IMR-90 (cell line): ENCODE results near the gene XCL1.

GRCh38 chr1:167447439-167448547 is 70.5 kb downstream of the CD247 start:
- RRBS: no CpG with 5 or more reads among the region's 13 CpGs
CAGE:
- cytosol, long polyA plus RNA: no peak
- long polyA plus RNA: no peak
- nucleus, long polyA plus RNA: no peak

GRCh38 chr1:167477499-167477901 is 40.8 kb downstream of the CD247 start:
- RRBS: no CpG with 5 or more reads among the region's 4 CpGs
CAGE:
- cytosol, long polyA plus RNA: no peak
- long polyA plus RNA: no peak
- nucleus, long polyA plus RNA: no peak

DNA sequence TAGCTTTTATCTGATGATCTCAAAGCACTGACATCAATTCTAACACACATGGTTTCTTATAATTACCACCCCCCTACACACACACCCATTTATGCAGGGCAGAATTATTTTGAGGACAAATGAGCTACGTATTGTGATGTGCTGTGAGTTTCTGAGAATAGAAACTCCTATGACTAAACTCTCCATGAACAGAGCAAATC is 17.9 kb downstream of the CD247 start:
- RRBS: no CpG with 5 or more reads among the region's 1 CpG
CAGE:
- cytosol, long polyA plus RNA: no peak
- long polyA plus RNA: no peak
- nucleus, long polyA plus RNA: no peak

DNA sequence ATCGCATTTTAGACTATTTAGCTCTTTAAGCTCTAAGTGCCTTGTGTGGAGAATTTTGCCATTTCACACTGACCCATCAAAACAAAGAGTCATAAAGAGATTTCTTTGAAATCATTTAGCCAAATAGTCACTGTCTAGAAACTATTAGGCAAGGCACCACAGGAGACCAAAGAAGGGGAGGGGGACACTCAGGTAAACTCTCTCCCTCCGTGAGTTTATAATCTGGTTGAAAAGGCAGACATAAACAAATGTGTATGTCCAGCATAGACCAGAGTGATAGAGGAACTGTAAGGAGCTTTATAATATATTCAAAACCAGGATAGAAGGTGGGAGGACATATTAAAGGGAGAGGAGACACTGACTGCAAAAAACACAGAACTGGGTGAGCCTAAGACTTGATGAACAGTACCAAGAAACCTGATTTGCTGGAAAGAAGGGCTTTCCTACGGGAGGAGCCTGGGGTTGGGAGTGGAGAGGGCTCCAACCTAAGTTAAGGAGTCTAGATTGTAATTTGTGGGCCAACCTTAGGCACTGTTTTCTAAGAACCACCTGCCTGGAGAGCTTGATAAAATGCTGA is 4.7 kb downstream of the CREG1 start:
- RRBS: no CpG with 5 or more reads among the region's 3 CpGs
CAGE:
- cytosol, long polyA plus RNA: no peak
- long polyA plus RNA: no peak
- nucleus, long polyA plus RNA: no peak

DNA sequence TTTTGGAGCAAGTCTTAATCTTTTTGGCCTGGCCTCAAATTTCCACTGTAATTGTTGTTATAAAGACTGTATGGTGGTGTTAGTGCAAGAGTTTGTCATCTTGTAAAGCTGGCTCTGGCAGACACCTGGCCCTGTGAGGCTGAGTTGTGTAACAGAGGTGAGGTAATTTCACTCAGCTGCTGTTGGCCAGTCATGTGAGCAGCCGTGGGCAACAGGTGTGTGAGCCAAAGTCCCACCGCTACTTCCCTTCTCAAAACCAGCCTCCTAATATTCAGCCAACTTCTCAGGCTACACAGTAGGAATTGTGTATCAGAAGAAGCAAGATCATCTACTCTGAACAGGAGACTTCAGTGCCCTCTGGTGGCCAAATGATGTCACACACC is 2.4 kb upstream of the CREG1 start:
- RRBS: no CpG with 5 or more reads among the region's 2 CpGs
CAGE:
- cytosol, long polyA plus RNA: no peak
- long polyA plus RNA: no peak
- nucleus, long polyA plus RNA: no peak

DNA sequence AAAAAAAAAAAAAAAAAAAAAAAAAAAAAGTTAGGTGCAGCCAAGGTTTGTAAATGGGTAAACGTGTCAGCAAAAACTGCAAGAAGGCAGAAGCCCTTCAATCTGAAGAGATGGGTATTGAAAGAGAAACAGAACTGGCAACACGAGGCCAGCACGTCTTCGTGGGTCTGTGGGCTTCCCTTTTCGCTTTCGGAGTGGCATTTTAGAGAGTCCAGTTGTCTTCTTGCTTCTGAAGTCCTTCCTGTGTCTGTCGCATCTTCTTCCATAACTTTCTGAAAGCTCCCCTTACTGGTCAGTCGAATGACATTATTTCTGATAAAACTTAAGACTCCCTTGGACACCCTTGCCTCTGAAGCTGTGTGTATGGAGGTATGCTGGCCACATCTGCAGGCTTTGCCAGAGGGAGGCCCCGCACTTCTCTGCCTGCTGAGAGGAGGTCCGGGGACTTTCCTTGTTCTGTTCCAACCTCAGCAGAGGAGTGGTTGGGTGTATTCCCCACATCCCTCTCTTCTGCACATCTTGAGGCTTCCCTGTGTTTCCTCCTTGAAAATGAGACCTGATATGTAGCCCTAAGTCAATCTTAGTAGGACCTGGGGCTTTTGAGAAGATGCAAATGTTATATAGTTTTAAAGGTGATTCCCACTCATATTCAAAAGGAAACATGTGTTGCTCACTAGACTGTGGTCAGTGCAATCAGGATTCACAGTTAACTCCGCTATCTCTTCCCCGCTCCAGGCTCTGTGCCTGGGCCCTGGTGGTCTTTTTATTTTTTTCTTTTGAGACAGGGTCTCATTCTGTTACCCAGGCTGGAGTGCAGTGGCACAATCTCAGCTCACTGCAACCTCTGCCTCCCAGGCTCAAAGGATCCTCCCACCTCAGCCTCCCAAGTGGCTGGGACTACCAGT is 945 bp downstream of the RCSD1 start:
- RRBS: no CpG with 5 or more reads among the region's 12 CpGs
CAGE:
- cytosol, long polyA plus RNA: no peak
- long polyA plus RNA: no peak
- nucleus, long polyA plus RNA: no peak

- RRBS: no CpG with 5 or more reads among the region's 6 CpGs
CAGE:
- cytosol, long polyA plus RNA: no peak
- long polyA plus RNA: no peak
- nucleus, long polyA plus RNA: no peak
Measured at GRCh38 chr1:167654913-167655345, 24.9 kb downstream of the RCSD1 start.

GRCh38 chr1:167662858-167663346 is 32.9 kb downstream of the RCSD1 start:
- RRBS: no CpG with 5 or more reads among the region's 7 CpGs
CAGE:
- cytosol, long polyA plus RNA: no peak
- long polyA plus RNA: no peak
- nucleus, long polyA plus RNA: no peak

DNA sequence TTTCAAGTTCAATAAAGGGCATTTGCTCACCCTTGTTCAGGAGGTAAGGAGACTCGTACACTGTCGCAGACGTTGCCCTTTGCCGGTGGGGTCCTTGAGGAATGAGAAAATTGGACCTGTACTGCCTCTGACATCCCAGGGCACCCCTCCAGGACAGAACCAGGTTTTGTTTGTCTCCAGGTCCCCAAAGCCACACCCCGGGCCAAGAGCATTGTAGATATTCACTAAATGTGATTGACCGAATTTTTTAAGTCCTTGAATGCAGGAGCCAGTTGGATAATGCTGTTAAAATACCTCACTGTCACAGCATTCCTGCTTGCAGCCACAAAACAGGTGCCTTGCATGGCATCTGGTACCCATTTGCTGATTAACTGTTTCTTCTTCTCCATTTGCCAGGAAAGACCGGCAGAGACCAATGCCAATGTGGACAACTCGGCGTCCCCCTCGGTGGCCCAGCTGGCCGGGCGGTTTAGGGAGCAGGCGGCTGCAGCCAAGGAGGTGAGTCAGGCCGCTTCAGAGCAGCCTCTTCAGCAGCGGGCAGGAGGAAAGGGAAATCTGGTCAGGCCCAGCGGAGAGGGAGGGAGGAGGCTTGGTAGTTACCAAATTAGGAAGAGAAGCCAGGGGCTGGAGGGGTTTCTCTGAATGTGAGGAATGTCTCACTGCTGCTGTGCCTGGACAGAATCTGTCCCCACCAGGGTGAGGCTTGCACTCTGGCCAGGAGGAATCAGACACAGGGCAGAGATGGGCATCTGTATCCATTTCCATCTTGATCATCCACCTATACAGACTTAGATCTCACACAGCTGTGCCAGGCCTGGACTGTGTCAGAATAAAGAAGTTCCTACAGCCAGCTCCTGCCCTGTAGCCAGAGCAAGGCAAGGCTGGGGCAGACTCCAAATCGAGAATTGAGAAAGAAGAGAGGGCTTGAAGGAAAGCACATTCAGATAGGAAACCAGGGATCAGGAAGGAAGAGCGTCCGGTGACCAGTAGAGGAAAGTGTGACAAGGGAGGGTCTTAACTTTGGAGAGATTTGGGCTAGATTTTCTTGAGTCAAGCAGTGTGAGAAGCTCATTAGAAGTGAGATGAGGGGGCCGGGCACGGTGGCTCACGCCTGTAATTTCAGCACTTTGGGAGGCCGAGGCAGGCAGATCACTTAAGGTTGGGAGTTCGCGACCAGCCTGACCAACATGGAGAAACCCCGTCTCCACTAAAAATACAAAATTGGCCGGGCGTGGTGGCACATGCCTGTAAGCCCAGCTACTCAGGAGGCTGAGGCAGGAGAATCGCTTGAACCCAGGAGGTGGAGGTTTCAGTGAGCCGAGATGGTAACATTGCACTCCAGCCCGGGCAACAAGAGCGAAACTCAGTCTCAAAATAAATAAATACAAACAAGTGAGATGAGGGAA is 37.8 kb upstream of the MPZL1 start:
- RRBS: 26% methylated on average over 6 of the region's 32 CpGs
CAGE:
- cytosol, long polyA plus RNA: no peak
- long polyA plus RNA: no peak
- nucleus, long polyA plus RNA: no peak

GRCh38 chr1:167713411-167714135 is 8.2 kb upstream of the MPZL1 start:
- RRBS: 6% methylated on average over 12 of the region's 29 CpGs
CAGE:
- cytosol, long polyA plus RNA: no peak
- long polyA plus RNA: no peak
- nucleus, long polyA plus RNA: no peak

DNA sequence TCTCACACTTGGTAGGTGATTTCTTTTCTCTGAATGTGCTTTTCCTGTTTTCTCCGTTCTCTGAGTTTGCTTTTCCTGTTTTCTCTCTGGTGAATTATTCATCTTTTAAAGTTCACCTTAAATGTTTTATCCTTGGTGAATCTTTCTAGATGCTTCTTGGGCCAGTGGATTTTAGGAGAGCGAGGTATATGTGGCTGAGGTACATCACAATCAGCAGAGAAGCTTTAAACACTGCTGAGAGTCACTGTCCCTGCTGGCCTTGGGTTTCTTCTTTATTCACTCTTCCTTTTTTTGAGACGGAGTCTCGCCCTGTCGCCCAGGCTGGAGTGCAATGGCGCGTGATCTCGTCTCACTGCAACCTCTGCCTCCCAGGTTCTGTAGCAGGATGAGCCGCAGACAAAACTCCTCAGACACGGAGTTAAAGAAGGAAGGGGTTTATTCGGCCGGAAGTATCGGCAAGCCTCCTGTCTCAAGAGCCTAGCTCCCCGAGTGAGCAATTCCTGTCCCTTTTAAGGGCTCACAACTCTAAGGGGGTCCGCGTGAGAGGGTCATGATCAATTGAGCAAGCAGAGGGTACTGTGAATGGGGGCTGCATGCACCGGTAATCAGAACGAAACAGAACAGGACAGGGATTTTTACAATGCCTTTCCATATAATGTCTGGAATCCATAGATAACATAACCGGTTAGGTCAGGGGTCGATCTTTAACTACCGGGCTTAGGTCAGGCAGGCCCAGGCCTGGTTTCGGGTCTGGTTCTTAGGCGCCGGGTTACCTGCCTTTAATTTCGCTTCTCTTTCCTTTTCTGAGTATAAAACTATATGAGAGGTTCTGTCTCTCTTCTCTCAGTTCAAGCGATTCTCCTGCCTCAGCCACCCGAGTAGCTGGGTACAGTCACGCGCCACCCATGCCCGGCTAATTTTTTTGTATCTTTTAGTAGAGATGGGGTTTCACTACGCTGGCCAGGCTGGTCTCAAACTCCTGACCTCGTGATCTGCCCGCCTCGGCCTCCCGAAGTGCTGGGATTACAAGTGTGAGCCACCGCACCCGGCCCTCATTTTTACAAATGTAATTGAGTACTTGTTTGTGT is 1.9 kb upstream of the MPZL1 start:
- RRBS: 73% methylated on average over 2 of the region's 37 CpGs
CAGE:
- cytosol, long polyA plus RNA: no peak
- long polyA plus RNA: no peak
- nucleus, long polyA plus RNA: no peak

- RRBS: no CpG with 5 or more reads among the region's 4 CpGs
CAGE:
- cytosol, long polyA plus RNA: no peak
- long polyA plus RNA: no peak
- nucleus, long polyA plus RNA: no peak
Measured at GRCh38 chr1:167769530-167770079, 47.8 kb downstream of the MPZL1 start.

DNA sequence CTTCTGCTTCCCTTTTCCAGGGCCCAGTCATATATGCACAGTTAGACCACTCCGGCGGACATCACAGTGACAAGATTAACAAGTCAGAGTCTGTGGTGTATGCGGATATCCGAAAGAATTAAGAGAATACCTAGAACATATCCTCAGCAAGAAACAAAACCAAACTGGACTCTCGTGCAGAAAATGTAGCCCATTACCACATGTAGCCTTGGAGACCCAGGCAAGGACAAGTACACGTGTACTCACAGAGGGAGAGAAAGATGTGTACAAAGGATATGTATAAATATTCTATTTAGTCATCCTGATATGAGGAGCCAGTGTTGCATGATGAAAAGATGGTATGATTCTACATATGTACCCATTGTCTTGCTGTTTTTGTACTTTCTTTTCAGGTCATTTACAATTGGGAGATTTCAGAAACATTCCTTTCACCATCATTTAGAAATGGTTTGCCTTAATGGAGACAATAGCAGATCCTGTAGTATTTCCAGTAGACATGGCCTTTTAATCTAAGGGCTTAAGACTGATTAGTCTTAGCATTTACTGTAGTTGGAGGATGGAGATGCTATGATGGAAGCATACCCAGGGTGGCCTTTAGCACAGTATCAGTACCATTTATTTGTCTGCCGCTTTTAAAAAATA is 66.1 kb downstream of the MPZL1 start:
- RRBS: no CpG with 5 or more reads among the region's 7 CpGs
CAGE:
- cytosol, long polyA plus RNA: no peak
- long polyA plus RNA: no peak
- nucleus, long polyA plus RNA: no peak

DNA sequence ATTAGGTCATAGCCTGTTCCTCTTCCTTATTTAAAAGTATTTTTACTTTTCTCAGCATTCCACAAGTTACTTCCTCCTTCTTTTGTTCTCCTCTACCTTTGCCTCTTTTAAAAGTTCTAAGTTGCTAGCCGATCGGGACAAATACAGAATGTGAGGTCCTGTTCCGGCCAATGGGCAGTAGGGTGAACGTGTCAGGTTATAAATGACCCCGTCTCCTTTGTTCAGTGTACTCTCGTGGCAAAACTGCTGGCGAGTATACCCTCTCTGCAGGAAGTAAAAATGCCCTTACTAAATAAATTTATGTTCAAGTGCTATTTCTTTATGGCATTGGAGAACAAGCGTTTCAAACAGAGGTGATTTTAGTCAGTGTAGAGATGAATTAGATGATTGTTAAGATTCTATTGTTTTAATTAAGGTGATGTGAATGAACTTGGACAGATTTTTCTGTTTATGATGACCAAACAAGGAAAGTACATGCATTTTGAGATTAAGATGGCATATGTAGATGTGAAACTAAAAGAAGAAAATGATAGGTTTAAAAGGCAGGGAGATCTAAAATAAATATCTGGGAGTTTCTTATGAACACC is 2.4 kb downstream of the ADCY10 start:
- RRBS: no CpG with 5 or more reads among the region's 8 CpGs
CAGE:
- cytosol, long polyA plus RNA: no peak
- long polyA plus RNA: no peak
- nucleus, long polyA plus RNA: no peak

DNA sequence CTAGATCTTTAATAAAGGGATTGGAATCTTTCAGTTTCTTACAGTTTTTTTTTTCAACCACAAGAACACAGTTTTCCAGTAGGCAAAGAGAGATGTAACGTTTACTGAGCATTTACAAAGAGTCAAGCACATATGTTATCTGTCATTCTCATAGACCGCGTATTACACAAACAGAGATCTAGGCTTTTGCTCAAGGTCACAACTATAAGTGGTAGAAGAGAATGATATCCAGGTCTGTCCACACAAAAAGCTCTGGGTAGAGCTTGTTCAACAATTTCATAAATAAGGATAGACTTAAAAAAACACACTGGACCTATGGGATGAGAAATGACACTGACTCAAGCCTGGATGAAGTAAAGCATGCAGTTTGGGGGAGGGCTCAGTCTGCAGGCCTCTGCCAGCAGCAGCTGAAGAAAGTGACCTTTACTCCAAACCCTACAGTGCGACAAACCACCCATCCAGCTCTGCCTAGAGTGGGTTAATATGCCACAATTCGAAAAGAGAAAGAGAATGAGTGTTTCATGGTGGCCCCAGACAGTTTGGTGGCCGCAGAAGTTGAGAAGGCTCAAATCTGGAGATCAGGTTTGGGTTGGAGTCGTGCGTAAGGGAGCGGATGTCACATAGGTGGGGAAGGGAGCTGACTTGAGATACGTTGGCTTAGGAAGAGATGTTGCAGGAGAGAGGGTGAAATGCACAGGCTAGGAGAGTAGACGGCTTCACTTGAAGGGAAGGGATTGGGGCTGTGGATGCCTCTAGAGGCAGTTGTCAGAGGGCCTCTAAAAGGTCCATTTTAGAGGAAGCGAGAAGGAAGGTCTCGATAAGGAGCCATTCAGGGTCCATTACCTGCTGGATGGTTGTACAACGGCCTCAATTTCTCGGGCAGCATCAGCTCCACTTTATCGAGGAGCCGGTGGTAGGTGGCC is 1.3 kb upstream of the DCAF6 start:
- RRBS: no CpG with 5 or more reads among the region's 17 CpGs
CAGE:
- cytosol, long polyA plus RNA: no peak
- long polyA plus RNA: no peak
- nucleus, long polyA plus RNA: no peak

- RRBS: no CpG with 5 or more reads among the region's 5 CpGs
CAGE:
- cytosol, long polyA plus RNA: no peak
- long polyA plus RNA: no peak
- nucleus, long polyA plus RNA: no peak
Measured at GRCh38 chr1:168362801-168363187, 82.1 kb downstream of the TBX19 start.

GRCh38 chr1:168576428-168576863 is at the start of gene XCL1:
TSS of gene XCL1 (plus strand) at chr1:168576605.
- RRBS: no CpG with 5 or more reads among the region's 2 CpGs
CAGE:
- cytosol, long polyA plus RNA: no peak
- long polyA plus RNA: no peak
- nucleus, long polyA plus RNA: no peak

GRCh38 chr1:168608871-168609936 is 32.8 kb downstream of the XCL1 start:
- RRBS: no CpG with 5 or more reads among the region's 23 CpGs
CAGE:
- cytosol, long polyA plus RNA: no peak
- long polyA plus RNA: no peak
- nucleus, long polyA plus RNA: no peak

- RRBS: no CpG with 5 or more reads among the region's 3 CpGs
CAGE:
- cytosol, long polyA plus RNA: no peak
- long polyA plus RNA: no peak
- nucleus, long polyA plus RNA: no peak
Measured at GRCh38 chr1:168636758-168637177, 60.4 kb downstream of the XCL1 start.

DNA sequence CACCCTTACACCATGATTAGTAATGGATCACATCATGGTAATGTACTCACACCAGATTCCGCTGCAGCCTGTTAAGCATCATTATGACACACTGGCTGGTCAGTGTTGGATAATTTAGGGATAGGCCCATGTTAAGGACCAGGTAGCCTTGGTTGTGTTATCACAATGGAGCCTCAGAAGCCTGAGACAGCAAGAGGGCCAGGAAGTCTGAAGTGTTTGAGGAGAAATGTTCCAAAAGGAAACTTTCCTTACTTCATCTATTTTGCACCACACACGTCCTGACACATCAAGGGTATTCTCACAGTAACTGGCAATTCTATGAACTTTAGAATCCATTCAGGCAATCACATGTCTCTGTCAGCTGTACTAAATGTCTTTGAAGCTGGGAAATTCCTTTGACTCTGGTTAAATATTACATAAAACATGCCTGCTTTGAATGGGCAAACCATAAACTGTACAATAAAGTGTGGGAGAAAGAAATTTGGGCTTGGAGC is 105.3 kb upstream of the DPT start:
- RRBS: no CpG with 5 or more reads among the region's 2 CpGs
CAGE:
- cytosol, long polyA plus RNA: no peak
- long polyA plus RNA: no peak
- nucleus, long polyA plus RNA: no peak